ENCODE measurements around the genes DCLK1, RFXAP and SMAD9.

GRCh38 chr13:35348939-35349326 is 127.6 kb downstream of the MAB21L1 start:
- PRO-cap, 2 experiments: no peak in any of the 2 experiments

GRCh38 chr13:35351992-35352585 is 124.4 kb downstream of the MAB21L1 start:
- PRO-cap, 2 experiments: no peak in any of the 2 experiments

- PRO-cap, 2 experiments: no peak in any of the 2 experiments
Observed at GRCh38 chr13:35839895-35840322, 291.3 kb downstream of the DCLK1 start.

- PRO-cap, 2 experiments: no peak in any of the 2 experiments
Observed at GRCh38 chr13:35987833-35988540, 143.2 kb downstream of the DCLK1 start.

DNA sequence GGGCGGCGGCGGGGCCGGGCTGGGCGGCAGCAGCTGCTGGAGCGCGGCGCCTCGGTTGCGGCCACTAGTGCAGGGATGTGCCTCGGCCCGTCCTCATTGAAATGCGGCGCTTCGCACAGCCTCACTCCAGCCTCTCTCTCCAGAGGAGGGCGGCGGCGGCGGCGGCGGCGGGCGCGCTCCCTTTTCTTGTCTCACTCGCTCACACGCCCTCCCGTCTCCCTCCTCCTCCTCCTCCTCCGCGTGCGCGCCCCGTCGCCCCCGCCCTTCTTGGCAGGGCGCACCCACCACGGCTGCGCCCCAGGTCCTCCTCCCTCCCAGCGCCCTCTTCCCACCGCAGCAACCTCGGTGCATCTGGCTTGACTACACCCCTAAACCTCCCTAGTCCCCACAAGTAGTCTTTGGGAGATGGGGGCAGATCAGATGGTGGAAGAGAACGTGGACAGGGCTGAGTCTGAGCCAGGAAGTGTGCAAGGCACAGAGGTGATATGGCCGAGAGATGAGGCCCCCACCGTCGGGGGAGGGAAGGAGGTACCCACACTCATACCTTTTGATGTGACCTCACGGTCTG is at the start of gene DCLK1:
TSS of gene DCLK1 (minus strand) at position 157 of the 568 bp plus-strand sequence.
- PRO-cap, 2 experiments: no peak in any of the 2 experiments

DNA sequence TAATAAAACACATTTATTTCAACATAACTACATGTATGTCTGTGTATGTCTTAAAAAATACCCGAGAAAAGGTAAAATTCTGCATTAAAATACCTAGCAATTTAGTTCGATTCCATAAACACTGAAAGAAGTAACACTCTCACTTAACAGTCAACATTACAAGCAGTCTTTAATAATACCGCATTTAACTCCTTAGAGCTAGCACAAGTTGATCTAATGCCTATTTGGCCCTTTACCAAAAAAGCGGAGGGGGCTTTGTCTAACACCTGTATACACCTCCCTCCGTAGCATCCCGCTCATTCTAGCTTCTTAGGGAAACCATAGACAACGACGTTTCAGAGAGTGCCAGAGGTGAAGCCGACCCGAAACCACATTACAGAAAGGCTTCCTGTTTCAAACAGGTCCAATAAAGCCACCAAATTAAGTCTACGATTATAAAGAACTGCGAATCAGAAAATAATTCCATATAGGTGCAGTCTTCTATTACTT is 1.2 kb downstream of the SPART start:
- PRO-cap, 2 experiments: peak in 2 of 2 experiments; most common plus-strand start position 299 of the sequence (in 2); most common minus-strand start position 303 of the sequence (in 1)

DNA sequence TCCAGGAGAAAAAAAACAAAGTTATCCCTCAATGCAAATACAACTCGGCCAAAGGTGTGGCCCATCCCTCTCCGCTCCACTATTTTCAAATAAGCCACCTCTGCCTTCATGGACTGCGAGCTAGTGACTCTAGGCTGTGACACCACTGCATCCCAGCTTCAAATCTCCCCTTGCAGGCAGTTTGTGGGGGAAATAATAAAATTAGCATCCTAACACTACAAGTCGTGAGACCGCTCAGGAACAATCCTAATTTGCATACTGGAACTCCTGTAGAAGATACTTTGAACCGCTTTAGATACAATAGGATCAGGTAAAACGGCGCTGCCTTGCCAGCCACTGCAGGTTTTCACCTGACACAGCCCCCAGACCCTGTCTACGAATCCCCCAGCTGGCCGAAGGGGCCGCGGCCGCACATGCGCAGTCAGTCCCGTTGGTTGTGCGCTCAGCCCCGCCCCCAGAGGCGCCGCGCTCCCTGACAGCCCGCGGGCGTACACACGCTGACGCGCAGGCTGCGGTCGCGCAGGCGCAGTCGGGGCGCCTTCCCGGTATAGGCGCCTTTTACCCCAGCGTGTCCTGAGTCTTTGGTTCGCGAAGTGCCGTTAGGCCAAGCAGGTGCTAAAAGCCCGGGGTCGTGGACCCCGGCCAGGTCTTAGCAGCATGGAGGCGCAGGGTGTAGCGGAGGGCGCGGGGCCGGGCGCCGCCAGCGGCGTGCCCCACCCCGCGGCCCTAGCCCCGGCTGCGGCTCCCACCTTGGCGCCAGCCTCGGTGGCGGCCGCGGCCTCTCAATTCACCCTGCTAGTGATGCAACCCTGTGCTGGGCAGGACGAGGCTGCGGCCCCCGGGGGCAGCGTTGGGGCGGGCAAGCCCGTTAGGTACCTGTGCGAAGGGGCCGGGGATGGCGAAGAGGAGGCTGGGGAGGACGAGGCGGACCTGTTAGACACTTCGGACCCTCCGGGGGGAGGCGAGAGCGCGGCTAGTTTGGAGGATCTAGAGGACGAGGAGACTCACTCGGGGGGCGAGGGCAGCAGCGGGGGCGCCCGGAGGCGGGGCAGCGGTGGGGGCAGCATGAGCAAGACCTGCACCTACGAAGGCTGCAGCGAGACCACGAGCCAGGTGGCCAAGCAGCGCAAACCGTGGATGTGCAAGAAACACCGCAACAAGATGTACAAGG is at the start of gene RFXAP:
TSS of gene RFXAP (plus strand) at position 522 of the 1,171 bp plus-strand sequence.
- PRO-cap, 2 experiments: peak in 2 of 2 experiments; most common plus-strand start position 576 of the sequence (in 2); most common minus-strand start position 371 of the sequence (in 2)

GRCh38 chr13:36872448-36873046 is 47.5 kb downstream of the SMAD9 start:
- PRO-cap, 2 experiments: no peak in any of the 2 experiments

DNA sequence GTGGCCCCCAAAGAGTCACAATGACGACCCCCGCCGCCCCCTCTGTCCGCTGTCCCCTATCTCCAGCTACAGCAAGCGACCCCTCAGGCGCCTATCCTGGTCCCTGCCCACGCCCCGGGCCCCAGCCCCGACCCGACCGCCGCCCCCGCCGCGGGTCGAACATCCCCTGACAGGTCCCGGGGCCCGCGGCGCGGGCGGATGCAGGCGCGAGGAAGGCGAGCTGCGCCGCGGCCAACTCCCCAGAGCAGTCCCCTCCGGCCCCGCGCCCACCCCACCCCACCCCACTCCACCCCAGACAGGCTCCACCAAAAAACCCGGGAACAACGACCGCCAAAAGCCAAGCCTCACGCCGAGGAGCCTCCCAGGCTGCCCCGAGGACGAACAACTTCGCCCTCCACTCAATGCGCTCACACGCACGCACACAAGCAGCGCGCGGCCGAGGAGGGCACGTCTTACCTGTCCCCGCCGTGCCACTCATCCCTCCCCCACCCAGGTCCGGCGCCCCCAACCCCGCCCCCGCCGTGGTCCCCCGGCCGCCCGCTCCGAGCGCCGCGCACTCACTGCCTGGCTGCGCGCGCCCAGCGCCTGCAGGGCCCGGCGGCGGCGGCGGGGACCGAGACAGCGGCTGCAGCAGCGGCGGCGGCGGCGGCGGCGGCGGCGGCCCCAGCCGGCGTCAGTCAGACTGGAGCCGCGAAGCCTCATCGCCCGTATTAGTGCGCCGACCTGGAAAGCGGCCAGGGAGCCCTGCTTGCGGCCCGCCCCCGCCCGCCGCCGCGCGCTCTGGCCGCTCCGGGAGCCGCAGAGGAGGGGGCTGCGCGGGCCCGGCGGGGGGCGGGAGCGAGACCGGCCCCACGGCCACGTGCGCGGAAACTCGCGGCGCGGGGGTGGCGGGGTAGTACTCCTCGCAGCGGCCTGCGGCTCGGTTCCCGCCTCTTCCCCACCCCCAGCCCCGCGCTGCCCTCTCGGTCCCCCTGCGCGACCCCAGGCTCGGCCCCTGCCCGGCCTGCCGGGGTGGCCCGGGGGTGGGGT is at the start of gene SMAD9:
TSS of gene SMAD9 (minus strand) at position 684 of the 1,029 bp plus-strand sequence.
- PRO-cap, 2 experiments: no peak in any of the 2 experiments

GRCh38 chr13:37106637-37106953 is 1.1 kb upstream of the CSNK1A1L start:
- PRO-cap, 2 experiments: no peak in any of the 2 experiments

DNA sequence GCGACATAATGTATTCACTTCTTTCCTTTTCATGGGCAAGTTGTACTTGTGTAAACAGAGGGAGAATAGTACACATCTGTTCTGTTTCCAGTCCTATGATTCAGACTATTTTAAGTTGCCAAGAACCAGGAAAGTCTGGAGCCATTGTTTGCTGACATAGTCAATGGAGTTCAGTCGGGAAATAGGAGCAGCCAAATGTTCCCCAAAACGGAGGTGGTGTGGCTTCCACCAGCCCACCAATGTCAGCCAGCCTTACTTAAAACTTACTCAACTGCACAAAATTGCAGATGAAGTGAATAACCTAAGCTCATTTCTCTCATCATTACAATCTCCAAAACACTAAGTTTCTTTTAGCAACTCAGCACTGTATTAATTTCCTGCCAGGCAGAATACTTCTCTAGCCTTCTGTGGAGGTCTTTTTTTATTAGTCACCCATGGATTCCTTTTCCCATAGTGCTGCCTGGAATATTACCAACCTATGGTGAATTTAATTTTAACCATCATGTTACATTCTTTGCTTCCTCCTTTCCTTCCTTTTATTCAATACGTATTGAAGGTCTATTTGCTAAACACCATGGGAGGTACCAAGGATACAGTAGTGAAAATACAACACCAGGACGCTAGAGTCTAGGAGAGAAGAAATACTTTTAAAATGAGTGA is 22.4 kb upstream of the CSNK1A1L start:
- PRO-cap, 2 experiments: no peak in any of the 2 experiments

DNA sequence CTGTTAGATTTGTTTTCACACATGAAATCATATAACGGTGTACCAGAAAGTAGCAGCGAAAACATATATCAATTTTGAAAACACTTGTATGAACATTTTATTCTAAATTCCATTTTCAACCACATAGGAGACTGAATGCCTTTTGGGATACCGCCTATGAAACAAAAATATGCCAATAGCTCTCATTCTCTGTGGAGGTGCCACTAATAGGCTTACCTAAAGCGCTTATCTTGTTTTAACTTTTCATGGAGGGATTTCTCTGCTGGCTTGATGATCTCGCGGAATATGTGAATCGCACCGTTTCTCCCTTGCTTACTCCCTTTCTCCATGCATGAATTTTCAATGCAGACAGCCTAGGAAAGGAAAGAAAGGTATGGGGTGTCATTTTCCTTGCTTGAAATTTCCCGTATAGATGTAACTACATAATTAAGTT is 18.2 kb downstream of the POSTN start:
- PRO-cap, 2 experiments: no peak in any of the 2 experiments

- PRO-cap, 2 experiments: no peak in any of the 2 experiments
Observed at GRCh38 chr13:38963798-38964344, 26.8 kb downstream of the STOML3 start.

DNA sequence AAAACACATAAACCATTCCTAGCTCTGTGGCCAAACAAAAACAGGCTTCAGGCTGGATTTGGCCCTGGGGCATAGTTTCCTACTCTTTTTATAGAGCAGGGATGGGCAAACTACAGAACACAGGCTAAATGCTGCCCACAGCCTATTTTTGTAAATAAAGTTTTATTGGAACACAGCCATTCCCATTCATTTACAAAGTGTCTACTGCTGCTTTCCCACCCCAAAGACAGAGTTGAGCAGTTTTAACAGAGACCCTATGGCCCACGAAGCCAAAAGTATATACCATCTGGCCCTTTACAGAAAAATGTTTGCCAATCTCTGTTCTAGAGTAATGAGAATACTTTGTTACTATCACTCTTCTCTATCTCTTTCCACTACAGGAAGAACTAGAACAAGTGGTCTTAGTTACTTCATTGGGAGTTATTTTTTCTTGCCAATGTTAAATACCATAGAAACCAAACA is 35.3 kb downstream of the LHFPL6 start:
- PRO-cap, 2 experiments: no peak in any of the 2 experiments

DNA sequence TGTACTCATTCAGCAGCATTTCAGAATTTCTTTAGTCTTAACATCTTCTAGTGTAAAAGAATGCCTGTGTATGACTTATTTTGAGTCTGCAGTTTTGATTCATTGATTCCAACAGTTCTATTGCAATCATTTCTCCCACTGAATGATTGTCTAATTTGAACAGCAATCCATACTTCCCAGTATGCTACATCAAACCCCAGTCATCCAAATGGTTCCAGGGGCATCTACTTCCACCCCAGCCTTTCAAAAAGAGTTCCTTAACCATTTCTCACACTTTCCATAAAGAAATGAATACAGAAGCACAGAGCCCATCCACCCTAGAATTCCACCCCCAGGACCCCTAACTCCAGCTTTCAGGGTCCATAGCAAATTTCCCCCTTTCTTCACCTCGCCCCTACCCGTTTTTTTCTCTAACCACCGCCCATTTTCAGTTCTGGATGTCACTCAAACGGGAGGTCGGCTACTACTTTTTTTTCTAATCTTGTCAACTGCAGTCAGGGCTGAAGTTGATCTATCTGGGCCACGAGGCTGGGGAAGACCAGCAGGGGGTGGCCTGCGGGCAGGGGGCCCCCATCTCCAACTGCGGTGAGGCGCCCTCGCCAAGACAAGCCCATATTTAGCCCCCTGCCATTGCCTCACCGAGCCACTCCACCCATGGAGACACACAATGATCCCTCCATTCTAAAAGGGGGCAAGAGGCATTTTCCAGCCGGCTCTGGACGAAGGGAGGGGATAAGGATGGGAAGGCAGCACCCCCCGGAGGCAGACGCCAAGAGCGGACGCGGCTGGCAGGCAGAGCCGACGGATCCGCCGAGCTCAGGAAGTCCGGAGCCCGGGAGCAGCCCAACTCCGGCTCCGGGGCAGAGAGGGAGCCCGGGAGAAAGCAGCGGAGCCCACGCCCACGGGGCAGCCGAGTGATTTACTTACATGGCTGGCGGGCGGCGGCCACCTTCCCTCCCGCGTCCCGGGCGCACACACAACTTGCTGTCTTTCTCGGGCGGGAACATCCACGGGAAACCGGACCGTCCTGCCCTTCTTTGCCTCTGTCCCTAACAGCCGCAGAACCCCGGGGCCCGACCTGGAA is 695 bp downstream of the LHFPL6 start:
- PRO-cap, 2 experiments: no peak in any of the 2 experiments

DNA sequence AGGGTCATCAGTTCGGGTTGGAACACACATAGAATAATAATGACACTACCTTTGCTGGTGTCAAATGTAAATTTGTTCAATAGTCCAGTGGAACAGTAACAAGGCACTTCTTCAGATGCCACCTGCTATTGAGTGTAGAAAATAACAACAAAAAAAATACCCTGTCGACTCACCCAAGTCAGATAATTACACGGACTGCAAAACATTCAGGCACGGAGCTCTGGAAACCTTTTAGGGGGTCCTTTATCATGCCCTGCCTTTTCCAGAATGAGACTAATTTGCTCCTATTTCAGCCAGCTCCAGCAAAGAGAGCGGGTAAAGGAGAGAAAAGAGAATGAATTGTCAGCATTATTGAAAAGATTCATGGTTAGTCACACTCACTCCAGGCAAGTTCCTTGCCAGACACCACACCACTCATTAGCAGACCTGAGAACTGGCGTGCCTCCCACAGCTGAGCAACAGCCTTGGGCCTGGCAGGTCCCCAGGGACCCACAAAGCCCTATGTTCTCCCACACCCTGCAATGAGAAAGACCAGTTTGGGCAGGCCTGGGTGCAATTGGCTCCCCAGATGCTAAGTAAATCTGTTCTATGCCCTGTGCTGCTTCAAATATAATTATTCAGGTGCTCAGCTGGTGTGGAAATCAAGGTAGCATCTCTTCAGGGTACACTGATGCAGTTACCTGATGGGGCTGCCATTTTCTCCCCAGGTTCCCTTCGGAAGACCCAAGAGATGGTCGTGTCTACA is 404.7 kb downstream of the COG6 start:
- PRO-cap, 2 experiments: no peak in any of the 2 experiments

- PRO-cap, 2 experiments: peak in 1 of 2 experiments; most common plus-strand start chr13:40191021 (in 1); most common minus-strand start chr13:40190882 (in 1)
Observed at GRCh38 chr13:40190534-40191253, 475.7 kb downstream of the FOXO1 start.

DNA sequence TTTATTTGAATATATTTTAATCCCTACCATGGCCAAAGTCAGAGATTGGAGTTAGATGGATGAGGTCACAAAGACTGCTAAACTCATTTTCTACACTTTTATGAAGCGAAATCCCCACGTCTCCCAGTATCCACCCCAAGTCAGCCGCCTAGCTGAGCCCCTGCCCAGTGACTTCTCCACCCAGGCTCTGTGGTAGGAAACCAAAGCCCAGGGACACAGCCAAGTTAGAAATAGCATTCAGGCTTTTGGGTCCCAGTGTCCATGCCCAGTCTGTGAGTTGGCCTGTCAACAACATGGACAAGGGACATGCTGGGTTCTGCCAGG is 474.0 kb downstream of the FOXO1 start:
- PRO-cap, 2 experiments: no peak in any of the 2 experiments

GRCh38 chr13:40346719-40347087 is 319.7 kb downstream of the FOXO1 start:
- PRO-cap, 2 experiments: no peak in any of the 2 experiments

- PRO-cap, 2 experiments: peak in 2 of 2 experiments; most common plus-strand start chr13:40613683 (in 2); most common minus-strand start chr13:40613549 (in 2)
Observed at GRCh38 chr13:40612963-40614128, 53.1 kb downstream of the FOXO1 start.

Data from helper T cell (primary cell).